Measurements from ENCODE around the gene PDE4DIP.

DNA sequence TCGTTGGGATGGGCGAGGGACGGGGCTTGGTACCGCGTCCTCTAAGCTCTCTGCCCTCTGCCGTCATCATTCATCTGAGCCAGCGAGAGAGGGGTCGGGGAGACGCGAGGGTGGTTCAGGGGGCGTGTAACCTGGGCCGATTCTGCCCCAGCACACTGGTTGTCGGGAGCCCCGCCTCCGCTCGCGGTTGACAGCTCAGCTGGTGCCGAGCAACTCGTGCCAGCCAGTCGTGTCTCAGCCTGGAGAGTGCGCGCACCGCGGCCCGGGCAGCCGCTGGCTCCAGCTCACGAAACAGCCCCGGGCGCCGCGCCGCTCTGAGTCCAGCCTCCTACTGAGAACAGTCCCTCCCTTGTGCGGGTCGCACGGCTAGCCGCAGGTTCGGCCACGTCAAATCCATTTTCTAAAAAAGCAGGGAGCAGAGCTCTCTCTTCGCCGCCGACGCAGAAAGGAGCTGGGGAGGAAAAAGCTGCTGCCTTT, at the start of gene PDE4DIP:
Gene PDE4DIP (plus strand): TSS at position 226 of the 477 bp plus-strand sequence.
- PRO-cap, 2 experiments, result no peak in any of the 2 experiments

GRCh38 chr1:148967682-148968126, 123.5 kb downstream of the PDE4DIP start:
- PRO-cap, 2 experiments, result no peak in any of the 2 experiments

DNA sequence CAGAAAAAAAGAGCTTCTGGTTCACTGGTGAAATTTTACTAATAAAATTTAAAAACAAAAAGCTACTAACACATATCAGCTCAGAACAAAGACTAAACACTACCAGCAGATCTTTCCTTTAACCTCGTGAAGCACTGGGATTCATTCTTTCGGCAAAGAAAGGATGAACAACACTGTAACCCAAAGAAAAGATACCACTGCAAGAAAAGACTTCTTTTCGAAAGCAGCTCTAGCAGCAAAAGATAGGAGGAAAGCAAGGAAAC, 1.1 kb downstream of the NBPF9 start:
- PRO-cap, 2 experiments, result no peak in any of the 2 experiments

DNA sequence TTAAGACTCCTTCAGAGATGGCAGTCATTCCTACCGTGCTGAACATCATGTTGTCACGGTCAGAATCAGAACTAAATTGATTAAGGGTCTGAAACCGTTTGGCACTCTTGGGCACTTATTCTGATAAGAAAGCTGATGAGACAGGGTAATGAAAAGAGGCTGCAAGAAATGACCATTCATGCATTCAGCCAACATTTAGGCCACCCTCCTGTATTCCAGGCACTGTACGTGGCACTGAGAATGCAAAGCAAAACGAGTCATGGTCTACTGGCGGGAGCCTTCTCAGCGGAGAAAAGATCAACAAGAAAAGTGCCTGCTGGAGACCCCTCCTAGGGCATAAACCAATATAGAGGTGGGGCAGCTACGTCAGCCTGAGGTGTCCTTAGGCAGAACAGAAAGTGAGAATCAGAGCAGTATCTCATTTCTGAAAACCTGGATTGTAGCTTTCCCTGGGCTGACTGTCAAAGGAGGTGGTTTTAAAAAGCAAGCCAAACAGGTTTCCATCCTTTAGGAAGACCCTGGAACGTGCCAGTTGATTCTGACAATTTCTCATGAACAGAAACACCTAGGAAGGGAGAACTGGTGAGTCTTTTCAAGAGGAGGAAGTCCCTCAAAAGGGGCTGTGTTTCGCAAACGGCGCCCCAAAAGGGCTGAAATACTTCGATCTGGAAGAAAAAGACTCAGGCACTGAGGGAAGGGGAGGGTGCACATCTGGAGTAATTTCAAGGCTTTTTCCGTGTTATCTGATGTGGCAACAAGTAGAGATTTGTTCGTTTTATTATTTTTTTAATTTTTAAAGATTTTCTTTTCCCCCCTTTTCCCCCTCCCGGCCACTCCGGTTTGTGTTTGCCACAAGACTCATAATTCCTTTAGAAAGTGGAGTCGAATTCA, 22.4 kb downstream of the PPIAL4C start:
- PRO-cap, 2 experiments, result no peak in any of the 2 experiments

DNA sequence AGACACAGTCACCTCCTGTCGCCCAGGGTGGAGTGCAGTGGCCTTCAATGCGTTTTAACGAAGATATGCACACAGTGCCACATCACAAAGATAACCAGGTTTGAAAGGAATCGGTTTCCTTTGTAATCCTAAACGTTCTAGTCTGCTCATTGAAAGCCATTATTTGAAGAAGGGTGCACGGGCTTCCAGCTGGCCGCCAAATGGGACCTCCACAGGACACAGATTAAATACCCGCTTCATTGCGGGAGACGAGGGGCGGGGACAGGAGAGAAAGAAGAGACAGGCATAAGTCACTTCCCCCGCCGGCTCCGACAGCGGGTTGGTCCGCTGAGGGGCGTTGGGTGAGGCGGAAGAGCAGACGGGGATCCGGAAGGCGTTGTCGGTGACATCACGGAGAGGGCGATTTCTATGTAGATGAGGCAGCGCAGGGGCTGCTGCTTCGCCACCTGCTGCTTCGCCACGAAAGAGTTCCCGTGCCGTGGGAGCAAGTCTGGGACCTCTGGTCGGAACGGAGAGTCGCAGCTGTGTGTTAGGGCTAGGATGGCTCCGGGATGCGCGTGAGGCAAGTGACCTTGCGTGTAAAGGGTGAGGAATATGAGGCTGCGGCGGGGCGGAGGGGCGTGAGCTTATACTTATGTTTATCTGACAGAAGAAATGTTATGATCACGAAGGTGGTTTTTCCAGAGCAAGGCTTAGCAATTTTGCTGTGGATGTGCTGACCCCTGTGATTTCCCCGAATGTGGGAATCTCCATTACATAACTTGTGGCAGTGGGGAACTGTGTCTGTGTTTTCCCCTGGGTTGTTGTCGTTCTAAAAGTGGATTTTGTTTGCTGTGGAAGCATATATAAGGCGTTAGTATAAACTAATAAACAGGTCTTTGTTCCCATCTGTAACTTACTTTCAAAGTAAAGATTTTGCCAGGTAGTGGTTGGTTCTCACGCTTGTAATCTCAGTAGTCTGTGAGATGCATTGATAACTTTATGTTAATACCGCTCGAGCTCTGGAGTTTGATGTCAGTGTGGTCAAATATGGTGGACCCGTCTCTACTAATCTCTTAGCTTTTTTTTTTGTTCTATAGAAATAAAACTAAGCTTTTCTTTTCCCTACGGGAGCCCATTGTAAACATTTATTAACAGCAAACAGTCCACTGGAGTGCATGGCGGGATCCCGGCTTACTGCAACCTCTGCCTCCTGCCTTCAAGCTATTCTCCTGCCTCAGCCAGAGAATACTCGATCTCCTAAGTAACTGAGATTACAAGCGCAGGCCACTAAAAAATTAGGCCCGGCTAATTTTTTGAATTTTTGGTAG, 52.9 kb downstream of the PPIAL4C start:
- PRO-cap, 2 experiments, result no peak in any of the 2 experiments

- PRO-cap, 2 experiments, result no peak in any of the 2 experiments
Observed at GRCh38 chr1:149848698-149849649, 1.9 kb upstream of the H2AC19 start.

GRCh38 chr1:149888096-149888688, 427 bp upstream of the H2AC21 start:
- PRO-cap, 2 experiments, result peak in 2 of 2 experiments; most common plus-strand start chr1:149888164 (in 1); most common minus-strand start chr1:149888356 (in 1)

- PRO-cap, 2 experiments, result no peak in any of the 2 experiments
Observed at GRCh38 chr1:149940439-149941761, 4.2 kb upstream of the MTMR11 start.

GRCh38 chr1:149944280-149945619, 8.1 kb upstream of the MTMR11 start:
- PRO-cap, 2 experiments, result no peak in any of the 2 experiments

DNA sequence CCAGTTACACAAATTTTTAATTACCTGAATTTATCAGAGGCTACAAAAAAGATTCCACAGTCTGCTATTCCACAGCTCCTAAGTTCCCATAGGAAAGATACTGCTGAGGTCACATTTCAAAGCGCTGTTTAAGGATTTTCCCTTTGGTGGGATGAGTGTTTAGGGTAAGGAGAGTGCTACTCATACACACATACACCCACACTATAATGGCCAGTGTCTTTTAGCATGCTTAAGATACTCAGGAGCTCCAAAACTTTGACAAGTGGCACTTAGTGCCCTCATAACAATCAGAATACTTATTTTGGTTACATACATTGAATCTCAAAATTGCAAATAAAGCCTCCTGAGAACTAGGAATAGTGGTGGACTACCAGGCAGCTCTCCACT, 2.8 kb downstream of the OTUD7B start:
- PRO-cap, 2 experiments, result no peak in any of the 2 experiments

DNA sequence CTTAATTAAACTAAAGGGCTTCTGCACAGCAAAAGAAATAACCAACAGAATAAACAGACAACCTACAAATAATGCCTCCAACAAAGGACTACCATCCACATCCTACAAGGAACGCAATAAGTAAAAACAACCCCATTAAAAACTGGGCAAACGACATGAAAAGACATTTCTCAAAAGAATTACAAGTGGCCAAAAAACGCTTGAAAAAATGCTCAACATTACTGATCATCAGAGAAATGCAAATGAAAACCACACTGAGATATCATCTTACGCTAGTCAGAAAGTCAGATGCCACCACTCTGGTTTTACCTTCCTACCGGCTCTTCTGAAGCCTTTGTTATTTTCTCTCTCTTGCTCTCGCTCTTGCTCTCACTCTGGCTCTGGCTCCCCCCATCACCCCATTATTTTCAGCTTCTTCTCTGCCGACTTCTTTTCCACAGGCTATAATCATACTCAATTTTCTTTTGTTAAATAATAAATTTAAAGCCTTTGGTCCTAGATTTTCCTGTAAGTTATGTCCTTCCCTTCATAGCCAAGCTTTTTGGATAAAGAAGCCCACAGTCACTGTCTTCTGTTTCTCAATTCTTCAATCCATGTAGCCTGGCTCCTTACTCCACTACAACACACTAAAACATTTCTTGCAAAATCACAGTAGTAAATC, 38.8 kb downstream of the VPS45 start:
- PRO-cap, 2 experiments, result no peak in any of the 2 experiments

DNA sequence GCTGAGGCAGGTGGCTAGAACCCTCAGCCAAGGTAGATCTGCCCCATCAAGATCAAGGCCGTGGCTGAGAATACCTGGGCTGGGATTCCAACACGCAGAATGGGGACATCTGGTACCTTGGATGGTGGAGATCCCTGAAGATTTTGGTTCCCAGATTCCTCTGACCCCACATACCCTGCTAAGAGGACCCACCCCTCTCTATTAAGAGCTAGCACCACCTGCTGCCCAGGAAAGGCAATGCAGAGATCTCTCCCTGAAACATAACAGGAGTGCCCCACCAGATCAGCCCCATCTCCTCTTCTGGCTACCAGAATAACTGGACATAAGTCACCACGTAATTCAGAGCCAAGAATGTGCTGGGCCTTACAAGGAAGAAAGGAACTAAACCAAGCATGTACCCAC, 16.2 kb downstream of the PLEKHO1 start:
- PRO-cap, 2 experiments, result no peak in any of the 2 experiments

GRCh38 chr1:150233785-150234016, 2.2 kb downstream of the ANP32E start:
- PRO-cap, 2 experiments, result no peak in any of the 2 experiments

DNA sequence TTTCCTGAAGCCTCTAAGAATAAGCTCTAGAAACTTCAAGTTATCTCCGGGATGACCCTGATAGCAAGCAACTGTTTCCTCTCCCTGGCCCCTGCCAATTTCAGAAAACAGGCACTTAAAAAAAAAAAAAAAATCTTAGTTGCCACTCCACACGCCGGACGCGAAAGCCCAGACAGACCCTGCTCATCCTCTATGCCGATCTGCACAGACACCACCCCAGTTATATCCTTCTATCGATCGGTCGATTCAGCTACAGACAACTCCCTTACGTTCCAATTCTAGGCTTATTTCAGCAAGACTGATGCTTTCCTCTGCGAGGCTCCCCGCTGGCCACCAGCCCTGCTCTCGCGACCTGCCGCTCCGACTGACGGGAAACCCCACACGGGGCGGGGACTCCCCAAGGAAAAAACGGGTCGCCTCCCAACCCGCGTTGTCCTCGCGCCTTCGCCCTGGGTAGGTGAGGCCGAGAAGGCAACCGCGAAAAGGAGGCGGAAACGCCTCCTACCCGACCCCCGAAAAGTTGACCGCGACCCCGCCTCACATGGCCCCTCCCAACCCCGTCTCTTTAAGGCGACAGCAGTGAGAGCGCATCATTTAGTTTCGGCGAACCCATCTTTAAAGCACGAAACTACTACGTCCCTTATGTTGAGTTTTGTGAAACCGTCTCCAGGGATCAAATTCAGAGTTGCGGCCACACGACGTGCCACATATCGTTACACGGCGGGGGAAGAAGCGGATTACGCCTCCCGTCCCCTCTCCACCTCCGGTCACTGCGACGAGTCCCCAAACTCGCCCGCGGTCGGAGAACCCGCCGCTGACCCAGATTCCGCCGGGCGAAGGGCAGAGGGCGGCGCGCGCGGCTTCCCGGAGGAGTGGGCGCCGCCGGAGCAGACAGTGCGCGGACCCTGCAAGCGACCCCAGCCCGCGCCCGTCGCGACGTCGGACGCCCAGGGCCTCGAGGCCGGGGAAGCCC, 1.3 kb downstream of the ANP32E start:
- PRO-cap, 2 experiments, result peak in 2 of 2 experiments; most common plus-strand start position 460 of the sequence (in 1); most common minus-strand start position 366 of the sequence (in 2)

- PRO-cap, 2 experiments, result peak in 2 of 2 experiments; most common plus-strand start chr1:150364704 (in 1); most common minus-strand start chr1:150364574 (in 2)
Observed at GRCh38 chr1:150364270-150365103, 540 bp downstream of the RPRD2 start.

DNA sequence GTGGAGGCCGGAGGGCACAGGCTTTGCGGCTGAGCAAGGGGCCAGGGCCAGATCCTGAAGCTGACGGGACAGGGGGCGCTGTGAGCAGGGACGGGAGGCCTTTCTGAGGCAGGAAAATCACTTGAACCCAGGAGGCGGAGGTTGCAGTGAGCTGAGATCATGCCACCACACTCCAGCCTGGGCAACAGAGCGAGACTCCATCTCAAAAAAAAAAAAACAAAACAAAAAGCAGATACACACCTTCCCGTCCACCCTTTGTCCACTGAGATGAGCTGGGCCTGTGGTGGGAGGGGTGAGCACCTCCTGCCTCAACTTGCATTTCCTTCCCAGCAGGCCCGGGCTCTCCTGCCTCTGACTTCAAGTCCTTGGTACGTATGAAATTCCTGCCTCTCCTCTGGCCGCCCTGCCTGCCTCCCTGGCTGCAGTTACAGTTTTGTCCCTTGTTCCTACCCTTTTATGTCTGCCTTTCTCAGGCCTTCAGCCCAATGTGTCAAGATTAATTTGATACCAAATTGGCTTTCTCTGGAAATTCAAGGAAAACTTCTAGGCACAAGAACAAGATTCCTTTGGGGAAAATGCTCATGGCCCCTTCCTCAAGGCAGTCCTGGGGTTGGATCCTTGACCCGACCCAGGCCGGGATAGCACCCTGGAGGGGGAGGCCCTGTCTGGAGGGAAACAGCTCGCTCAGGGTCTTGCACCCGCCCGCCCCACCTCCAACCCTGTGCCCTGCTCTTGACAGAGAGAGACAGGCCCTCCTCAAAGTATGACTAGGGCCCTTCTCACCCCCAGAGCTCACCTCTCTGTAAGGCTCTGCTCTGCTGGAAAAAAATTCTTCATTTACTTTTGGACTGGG, 11.2 kb upstream of the ADAMTSL4 start:
- PRO-cap, 2 experiments, result no peak in any of the 2 experiments

DNA sequence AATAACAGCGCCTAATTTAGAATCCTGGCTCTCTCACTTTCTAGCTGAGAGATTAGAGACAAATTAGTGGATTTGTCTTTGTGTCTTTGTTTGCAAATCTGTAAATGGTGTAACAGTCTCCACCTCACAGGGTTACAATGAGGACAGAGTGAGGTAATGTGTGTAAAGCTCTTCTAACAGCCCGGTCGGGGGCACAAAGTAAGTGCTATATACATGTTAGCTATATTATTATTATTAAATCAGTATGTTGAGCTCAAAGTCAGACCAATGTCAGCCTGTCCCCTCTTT, 5.0 kb upstream of the ADAMTSL4 start:
- PRO-cap, 2 experiments, result no peak in any of the 2 experiments

GRCh38 chr1:150568634-150568887, 10.8 kb downstream of the MCL1 start:
- PRO-cap, 2 experiments, result no peak in any of the 2 experiments

DNA sequence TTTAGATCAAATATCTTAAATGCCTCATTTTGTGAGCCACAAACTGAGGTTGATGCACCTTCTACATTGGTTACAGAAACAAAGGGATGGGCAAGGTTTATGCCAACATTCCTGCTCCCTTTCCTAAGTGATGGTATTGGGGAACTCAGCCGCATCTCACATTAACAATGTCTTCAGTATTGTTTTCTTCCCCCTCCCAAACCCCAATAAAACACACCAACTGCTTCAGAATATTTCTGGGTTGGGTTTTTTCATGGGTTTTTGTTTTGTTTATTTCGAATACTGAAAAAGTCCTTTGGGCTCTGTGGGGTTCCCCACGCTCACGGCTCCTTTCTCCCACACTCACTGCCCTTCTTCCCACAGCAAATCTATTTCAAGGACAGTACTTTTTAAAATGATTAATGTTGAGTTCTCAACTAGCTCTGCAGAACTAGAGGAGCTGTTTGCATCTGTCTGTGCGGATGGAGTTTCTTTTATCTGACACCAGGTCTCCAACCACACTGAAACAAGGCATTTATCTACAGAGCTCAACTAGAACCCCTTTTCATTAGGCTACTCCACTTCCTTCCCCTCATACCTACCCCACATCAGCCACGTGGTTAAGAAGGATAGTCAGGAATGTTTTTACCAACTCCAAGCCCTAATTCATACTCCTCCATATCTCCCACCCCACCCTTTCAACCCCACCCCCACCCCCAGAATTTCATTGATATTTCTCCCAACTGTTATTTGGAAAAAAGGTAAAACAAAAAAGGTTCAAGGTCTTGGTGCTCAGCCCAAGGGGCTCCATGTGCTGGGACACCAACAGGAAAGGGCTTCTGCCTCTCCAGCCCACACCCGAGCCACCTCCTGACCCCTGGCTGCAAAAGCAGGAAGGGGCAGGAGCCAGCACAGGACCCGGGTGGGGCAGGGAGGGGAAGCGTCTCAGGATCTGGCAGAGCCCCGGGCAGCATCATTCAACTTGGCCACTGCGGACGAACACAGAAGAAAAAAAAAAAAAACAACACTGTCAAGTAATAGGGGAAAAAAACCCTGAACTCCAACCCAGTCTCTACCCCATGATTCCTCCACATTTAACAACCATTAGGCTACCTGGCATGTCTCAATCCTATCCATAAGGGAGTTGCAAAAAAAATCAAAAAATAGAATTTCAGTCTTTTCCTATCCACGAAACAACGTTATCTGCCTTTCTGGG, 7.1 kb downstream of the ENSA start:
- PRO-cap, 2 experiments, result no peak in any of the 2 experiments

GRCh38 chr1:150764495-150765221, 920 bp downstream of the CTSS start:
- PRO-cap, 2 experiments, result no peak in any of the 2 experiments